Mucosa of descending colon (tissue), 1 donor: ENCODE measurements around the gene NT5C3A.

- PRO-cap: no peak
These were observed 25.4 kb downstream of the GARS1 start for GRCh38 chr7:30620018-30620527.

DNA sequence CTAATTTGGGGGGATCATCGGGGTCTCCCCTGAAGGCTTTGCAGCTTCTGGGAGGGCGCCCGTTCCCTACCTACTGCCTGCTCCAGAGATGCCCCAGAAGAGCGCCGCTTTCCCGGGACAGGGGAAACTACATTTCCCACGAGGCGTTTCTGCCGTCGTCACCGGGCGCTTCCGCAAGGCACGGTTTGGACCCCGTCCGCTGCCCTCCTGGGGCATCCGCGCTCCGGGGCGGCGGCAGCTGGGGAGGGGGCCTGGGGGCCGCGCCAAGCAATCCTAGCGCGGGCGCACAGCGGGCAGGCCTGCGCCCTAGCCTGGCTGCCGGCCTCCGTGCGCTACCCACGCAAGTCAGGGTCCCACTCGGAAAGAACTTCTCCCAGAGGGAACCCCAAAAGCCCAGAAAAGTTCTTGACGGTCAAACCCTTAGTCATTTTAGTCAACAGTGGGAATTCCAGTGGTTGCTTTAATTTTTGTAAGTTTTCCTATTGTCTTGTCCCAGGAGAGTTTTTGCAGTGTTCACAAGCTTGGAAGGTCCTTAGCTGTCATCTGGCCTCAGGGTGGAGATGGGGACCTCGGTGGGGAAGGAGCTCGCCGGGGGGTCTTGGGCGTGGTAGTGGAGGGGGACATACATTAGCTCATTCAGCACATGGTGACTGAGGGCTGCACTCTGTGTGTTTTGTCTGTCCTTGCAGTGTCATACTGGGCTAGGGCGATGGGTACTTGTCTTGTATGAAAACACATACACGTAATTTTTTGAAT, 555 bp downstream of the MINDY4 start:
- PRO-cap: bidirectional peak, plus-strand start at position 176 of the sequence, minus-strand start at position 75 of the sequence; unidirectional peak, minus-strand start at position 695 of the sequence

DNA sequence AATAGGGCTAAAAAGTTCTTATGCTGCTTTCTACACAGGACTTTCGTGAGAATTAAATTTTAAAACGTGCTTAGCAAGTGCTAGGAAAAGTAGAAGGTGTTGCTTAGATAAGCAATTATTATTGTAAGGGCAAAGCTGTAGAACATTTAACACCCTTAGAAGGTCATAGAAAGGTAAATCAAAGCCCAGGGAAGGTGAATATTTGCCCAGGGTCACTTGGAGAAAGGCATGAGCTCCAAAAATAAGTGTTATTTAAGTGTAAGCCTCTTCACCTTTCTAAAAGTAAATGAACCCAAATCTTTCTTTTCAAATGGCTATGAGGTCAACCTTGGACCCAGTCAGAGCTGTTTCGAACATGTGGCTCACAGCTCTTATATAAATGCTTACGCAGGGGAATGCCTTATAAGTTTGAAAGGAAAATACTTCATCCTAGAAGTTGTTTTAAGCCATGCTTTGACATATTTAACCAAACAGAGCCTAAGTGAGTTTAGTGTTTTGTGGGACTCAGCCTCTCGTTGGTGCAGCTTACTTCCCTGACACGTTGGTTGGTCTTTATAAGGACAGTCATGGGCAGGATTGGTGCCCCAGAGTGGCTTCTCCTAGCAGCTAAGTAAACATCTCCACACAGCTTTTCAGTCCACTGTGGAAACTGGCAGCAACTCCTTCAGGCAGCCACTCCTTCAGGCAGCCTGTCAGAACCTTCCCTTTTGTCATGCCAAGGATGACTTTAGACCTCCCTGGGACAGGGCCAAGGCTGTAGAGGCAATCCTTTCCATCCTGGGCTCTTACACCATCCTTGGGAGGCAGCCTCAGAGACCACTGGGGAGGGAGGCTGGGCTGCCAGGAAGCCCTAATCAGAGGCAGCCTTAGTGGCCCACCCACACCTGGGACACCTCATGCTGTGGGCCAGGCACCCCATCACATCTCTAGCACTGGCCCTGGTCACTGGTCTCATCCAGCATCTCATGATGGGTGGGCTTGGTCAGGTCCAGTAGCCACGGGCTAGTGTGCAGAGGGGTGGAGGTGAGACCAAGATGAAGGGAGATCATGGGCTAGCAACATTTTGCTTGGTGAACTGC, 43.6 kb downstream of the MINDY4 start:
- PRO-cap: no peak

- PRO-cap: no peak
These were observed 13.1 kb upstream of the AQP1 start for GRCh38 chr7:30898600-30898949.

DNA sequence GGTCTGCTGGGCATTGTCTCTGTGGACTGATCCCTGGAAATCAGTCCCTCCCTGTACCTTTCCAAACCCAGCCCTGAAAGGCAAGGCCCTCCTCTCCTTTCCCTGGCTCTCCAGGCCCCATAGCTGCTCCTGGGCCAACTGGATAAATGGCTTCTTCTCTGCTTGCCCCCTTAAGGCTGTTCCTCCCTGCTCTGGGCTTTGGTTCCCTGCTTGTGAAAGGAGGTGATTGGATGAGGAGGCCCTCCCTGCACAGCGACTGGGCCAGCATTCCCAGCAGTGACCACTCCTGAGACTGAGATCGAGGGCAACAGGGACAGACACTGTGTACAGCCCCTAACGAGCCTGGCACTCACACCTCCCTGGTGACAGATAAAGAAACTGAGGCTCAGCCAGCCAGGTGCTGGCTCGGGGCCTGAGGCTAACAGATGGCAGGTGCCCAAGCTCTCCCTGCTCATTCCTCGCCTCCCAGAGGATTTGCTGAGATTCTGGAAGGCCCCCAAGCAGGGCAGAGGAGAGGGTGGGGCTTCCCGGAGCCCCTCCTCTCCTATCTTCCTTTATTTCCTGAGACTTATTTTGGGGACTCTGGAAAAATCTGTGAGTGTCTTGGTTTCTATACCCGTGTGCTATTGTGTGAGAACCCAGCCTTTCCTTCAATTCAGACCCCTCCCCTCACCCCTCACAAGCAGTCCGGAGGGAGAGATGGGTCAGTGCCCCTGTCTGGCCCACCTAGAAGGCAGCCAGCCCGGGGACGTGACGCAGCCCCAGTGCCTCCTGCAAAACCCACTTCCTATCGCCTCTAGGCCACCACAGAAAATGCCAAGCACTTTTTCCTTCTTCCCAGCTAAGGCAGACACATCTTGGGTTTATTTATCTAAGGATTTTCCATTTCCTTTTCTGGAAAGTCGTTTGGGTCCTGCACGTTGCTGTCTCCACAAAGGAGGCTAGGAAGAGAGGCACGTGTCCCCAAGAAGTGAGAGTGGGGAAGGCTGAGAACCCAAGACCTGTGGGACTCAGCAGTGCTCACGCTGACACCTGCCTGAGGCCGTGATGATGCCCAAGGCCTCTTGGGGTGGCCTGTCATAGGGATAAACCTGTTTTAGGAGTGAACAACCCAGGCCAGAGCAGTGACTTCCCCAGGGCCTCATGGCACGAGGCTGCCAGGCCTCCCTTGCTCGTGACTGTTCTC, 11.8 kb upstream of the AQP1 start:
- PRO-cap: no peak

DNA sequence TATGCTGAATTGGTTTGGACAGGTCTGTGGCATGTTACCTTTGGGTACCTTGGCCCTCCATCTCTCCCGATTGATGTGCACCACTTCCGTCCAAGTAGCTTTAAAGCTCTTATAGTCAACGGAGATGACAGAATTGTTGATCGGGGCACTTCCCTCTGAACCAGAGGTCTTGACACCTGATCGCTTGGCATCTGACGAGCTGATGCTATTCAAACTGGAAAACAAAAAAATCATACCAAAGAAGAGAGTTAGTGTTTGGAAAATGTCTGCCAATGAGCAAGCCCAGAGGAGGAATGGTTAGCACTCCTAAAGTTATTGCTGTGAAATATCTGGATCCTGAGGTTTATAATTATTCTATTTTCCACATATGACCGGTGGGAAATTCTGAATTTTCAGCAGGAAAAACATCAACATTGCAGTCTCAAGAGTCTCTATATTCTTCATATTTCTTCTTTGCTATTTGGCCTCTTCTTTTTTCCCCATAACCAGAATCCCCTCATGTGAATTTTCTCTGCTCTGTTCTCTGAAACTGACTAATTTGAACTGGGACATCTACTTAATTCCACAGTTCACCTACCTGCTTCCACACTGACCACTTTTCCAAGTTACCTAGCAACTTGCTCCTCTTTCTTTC, 136.1 kb downstream of the PPP1R17 start:
- PRO-cap: no peak

GRCh38 chr7:32283608-32284172, 206.5 kb downstream of the LSM5 start:
- PRO-cap: unidirectional peak, minus-strand start at chr7:32283918

- PRO-cap: no peak
These were observed 14.6 kb downstream of the AVL9 start for GRCh38 chr7:32509733-32510385.

DNA sequence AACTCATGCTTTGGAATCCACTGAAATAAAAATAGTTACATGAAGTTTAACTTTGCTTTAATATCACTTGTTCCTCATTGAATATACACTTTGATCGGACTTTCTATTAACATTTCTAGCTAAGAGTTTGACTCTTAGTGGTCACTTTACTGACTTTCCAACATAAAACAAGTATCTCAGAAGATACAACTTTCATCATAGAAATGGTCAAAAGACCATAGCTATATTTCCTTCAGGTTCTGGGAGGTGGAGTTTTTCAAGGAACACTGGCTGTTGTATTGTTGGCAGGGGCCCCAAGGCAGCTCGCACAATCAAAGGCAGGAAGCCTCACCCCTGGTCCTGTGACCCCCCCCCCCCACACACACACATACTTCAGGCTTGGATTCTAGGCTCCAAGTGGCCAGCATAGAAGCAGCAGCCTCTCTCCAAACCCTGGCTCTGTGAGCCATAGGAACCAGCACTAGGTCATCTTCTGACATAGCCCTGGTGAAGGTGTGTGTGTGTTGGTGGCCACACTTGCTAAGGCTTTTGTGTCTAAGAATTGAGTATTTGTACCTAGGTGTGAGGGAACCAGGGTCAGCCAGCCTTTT, 90.9 kb downstream of the AVL9 start:
- PRO-cap: no peak

DNA sequence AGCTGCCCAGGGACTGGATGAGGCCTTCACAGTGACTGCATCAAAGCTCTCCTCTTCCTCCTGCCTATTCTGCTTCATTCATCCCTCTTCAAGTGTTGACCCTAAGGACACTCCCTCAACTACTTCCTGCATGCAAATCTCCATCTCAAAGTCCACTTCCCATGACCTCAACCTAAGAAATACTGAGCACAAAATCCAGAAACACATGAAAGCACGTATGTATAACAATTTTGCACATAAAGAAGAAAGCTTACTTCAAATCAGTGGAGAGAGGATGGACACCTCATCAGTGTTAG, 182.4 kb downstream of the AVL9 start:
- PRO-cap: unidirectional peak, minus-strand start at position 66 of the sequence

GRCh38 chr7:32869742-32870789, 21.5 kb downstream of the KBTBD2 start:
- PRO-cap: no peak

DNA sequence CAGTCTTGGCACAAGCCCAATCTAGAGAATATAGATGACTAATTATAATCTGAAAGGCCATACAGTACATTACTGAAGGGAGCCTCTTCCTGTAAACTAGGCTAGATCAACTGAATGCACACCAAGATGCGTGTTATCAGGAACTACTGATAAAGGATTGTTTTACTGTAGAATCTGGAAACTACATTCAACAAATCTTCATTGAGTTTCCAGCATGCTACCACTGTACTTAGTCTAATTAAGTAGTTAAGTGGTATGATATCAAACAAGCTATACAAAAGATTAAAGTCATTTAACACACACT, 1.3 kb upstream of the KBTBD2 start:
- PRO-cap: bidirectional peak, plus-strand start at position 99 of the sequence, minus-strand start outside the sequence

DNA sequence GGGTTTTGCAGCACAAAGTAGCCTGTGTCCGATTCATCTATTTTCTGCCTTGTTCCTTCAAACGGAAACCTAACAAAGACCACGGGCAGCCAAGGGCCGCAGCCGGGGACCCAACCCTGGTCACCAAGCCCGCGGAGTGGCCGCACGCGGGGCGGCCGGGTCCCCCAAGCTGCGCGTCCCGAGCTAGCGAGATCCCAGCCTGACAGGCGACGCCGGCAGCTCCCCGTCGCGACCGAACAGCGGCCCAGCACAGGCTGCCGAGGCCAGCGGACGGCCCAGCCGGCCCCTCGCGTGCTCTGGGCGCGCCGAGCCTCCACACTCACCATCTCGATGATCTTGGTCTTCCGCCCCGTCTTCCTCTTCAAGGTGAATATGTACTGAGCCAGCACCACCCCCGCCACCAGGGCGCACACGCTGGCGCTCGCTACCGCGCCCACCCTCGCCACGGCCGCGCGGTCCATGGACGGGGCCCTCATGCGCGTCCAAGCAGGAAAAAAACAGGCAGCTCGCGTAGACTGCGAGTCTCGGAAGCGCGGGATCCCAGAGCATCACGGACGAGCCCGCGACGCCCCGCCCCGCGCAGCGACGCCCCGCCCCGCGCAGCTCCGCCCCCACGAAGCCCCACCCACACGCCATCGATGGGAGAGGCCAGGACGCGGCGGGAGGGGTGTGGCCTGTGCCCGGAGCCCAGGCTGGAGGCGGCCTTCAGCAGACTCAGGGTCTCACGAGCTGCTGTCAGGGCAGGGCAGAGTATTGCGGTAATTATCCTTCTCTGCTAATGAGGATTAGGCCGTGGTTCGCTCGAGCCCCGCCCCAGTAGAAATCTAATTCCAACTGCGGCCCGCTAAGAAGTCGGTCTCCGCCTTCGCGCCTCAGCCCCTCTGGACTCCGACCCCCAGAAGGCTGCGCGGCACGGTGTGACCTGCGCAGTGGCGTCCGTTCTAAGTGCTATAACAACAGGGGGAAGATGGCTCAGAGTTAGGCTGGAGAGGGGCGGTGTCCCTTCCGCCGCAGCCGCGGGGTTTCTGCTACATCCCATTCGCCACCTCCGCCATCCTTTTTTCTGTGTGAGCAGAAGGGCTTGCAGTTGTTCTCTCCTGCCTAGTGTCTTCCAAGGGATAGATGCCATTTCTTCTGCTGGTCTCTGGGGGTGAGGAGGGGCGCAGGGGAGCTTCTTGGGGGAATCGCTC, at the start of gene NT5C3A:
Gene NT5C3A, minus strand, starts transcription at position 532 of the 1,190 bp plus-strand sequence.
- PRO-cap: unidirectional peak, minus-strand start at position 298 of the sequence; bidirectional peak, plus-strand start at position 690 of the sequence, minus-strand start at position 550 of the sequence; bidirectional peak, plus-strand start at position 975 of the sequence, minus-strand start at position 883 of the sequence

GRCh38 chr7:33527705-33528069, 377.7 kb upstream of the BMPER start:
- PRO-cap: no peak

DNA sequence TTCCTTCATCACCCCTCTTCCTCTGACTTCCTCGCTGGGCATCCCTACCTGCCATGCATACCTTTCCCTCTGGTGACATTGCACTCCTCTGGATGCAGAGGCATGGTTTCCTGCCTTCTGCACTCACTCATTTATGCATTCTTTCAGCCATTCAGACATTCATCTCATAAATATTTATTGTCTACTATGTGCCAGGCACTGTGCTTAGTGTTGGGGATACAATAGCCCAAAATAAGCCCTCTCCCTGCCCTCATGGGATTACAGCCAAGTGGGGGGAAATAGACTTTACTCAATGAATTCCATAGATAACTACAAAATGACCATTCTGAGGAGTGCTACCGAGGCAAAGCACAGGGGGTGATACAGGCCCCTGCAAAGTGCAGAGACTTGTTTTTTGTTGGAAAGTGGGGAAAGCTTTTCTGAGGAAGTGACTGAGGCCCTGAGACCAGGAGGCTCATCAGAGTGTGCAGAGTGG, 274.6 kb upstream of the BMPER start:
- PRO-cap: no peak

- PRO-cap: no peak
These were observed 27.4 kb downstream of the BMPER start for GRCh38 chr7:33932742-33933174.

DNA sequence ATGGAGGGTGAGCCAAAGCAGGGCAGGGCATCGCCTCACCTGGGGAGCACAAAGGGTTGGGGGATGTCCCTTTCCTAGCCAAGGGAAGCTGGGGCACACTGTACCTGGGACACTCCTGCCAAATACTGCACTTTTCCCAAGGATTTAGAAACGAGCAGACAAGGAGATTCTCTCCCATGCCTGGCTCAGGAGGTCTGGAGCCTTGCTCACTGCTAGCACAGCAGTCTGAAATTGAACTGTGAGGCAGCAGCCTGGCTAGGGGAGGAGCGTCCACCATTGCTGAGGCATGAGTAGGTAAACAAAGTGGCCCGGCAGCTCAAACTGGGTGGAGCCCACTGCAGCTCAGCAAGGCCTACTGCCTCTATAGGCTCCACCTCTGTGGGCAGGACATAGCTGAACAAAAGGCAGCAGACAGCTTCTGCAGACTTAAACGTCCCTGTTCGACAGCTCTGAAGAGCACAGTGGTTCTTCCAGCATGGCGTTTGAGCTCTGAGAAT, 156.1 kb downstream of the NPSR1 start:
- PRO-cap: no peak

DNA sequence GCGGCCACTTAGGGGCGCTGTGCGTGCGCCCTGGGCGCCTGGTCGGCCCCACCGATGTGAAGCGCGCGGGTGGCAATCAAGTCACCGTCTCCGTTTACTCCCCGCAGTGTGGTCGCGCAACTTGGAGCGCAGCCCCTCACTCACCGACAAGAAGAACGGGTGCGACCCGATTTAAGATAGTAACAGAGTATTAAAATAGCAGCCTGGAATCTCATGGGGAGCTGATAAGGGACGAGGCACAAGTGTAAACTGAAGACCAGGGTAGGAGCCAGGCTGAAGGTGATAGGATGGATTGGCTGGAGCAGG, 696 bp upstream of the DPY19L1 start:
- PRO-cap: no peak

- PRO-cap: no peak
These were observed 3.5 kb upstream of the TBX20 start for GRCh38 chr7:35257091-35258009.

DNA sequence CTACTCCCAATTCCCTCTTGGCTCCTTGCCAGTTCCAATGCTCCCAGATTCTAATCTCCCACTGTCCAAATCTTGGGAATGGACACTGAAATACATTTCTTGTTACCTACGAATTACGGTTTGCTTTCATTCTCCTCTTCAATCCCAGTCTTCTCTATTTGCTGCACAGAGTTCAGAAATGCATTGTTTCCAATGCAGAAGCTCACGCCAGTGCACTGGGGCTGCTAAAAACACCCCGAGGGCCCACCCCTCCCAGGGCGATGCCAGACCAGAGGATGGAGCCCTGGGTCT, 120.7 kb upstream of the TBX20 start:
- PRO-cap: no peak